Testis (tissue), 5 donors: ENCODE measurements around the genes EGLN2, CYP2S1 and CCDC97.

GRCh38 chr19:40625472-40626365 is 24.6 kb downstream of the LTBP4 start:
- PRO-cap, 3 experiments, result no peak in any of the 3 experiments
- RAMPAGE, long total RNA, 2 experiments, result no peak in any of the 2 experiments
- RRBS, result no CpG with 5 or more reads among the region's 9 CpGs

- PRO-cap, 3 experiments, result no peak in any of the 3 experiments
- RAMPAGE, long total RNA, 2 experiments, result no peak in any of the 2 experiments
- RRBS, result 90% methylated on average over 10 of the region's 28 CpGs
Observed at GRCh38 chr19:40741758-40742758, 8.2 kb downstream of the ACTMAP start.

DNA sequence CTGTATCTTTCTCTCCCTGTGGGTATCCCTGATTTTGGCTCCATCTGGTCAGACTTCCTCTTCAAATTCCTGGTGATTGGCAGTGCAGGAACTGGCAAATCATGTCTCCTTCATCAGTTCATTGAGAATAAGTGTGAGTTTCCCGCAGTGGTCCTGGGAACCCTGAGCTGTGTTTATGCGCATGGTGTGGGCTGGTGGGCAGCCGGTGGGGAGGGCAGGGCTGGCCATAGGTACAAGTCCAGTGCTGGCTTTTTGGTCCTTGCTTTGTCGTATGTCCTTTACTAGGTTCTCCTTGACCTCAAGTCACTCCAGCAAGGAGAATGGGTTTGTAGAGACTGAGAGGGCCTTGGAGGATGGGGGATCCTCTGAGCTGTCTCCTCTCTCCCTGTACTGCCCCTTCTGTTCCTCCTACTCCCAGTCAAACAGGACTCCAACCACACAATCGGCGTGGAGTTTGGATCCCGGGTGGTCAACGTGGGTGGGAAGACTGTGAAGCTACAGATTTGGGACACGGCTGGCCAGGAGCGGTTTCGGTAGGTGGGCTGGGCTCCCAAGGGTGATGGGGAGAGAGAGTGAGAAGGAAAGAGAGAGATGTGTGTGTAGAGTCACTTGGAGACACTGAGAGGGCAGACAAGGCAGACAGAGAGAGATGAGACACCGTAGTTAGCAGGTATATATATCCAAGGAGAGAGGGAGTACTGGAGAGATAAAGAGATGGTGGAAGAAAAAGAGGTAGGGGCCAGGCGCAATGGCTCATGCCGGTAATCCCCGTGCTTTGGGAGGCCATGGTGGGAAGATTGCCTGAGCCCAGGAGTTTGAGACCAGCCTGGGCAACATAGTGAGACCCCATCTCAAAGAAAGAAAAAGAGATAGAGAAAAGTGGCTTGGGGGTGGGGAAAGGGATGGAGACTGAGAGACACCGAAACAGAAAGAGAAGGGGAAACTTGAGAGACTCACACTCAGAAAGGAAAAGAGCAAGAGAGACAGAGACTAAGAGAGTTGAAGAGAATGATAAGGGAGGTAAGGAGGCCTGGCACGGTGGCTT is 2.2 kb downstream of the RAB4B start:
- PRO-cap, 3 experiments, result no peak in any of the 3 experiments
- RAMPAGE, long total RNA, 2 experiments, result no peak in any of the 2 experiments
- RRBS, result no CpG with 5 or more reads among the region's 17 CpGs

DNA sequence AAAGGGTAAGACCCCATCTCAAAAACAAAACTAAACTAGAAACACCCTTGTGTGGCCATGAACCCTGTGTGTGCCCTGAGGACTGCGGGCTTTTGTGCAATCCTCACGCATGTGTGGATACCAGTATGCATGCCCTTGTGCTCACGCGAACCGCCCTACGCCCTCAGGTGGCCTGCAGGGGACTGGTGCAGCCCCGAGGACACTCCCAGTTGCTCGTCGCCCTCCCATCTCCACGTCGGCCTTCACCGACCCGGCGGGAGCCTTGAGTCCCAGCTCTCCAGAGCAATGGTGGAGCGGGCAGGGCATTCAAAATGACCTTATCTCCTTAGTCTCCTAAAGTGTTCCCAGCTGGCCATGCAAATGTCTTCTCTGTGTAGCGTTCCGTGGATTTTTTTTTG is 910 bp upstream of the EGLN2 start:
- PRO-cap, 3 experiments, result peak in 2 of 3 experiments; most common plus-strand start position 280 of the sequence (in 2)
- RAMPAGE, long total RNA, 2 experiments, result no peak in any of the 2 experiments
- RRBS, result no CpG with 5 or more reads among the region's 17 CpGs

DNA sequence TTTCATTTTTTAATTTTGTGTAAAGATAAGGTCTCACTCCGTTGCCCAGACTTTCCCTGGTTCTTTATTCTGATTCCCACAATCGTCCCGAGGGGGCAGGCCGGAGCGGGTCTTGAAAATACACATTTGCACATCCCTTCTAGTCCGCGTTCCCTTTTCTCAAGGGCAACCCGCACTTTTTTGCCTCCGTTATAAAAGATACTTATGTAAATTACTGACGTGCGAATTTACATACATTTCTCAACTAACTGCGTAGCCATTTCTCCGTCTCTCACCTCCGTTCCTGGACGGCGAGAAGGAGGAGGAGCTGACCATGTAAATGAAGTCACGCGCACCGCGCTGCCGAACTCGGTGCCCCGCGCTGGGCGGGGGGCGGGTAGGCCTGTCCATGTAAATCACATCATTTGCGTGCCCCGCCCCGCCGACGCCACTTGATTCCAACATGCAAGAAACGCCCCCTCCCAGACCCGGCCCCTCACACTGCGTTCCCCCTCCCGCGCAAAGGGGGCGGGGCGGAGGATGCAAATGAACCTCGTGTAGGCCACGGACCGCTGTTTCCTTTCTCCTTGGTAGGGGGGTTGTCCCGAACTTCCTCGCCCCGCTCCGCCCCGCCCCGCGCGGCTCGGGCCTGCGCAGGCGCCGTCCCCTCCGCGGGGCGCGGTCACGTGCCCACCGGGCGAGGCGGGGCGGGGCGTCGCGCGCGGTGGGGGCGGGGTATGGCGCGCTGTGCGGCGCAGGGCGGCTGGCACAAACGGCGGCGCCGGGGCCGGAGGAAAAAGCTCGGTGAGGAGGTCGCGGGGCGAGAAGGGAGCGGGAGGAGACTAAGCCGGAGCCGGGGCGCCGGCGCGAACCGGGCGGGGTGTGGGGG is at the start of gene EGLN2:
TSS of gene EGLN2 (plus strand) at position 712 of the 868 bp plus-strand sequence.
- PRO-cap, 3 experiments, result peak in 3 of 3 experiments; most common plus-strand start position 717 of the sequence (in 3); most common minus-strand start position 285 of the sequence (in 3)
- RAMPAGE, long total RNA, 2 experiments, result start-site peak on the plus strand in 2 of 2 experiments, centred at position 732 of the sequence, 579 to 707 reads per replicate; start-site peak on the minus strand in 1 of 2 experiments, centred at positions 298 to 402 of the sequence, 8 to 10 reads per replicate
- RRBS, result 3% methylated on average over 23 of the region's 91 CpGs

- PRO-cap, 3 experiments, result no peak in any of the 3 experiments
- RAMPAGE, long total RNA, 2 experiments, result no peak in any of the 2 experiments
- RRBS, result no CpG with 5 or more reads among the region's 9 CpGs
Observed at GRCh38 chr19:40803341-40804354, 4.7 kb downstream of the EGLN2 start.

DNA sequence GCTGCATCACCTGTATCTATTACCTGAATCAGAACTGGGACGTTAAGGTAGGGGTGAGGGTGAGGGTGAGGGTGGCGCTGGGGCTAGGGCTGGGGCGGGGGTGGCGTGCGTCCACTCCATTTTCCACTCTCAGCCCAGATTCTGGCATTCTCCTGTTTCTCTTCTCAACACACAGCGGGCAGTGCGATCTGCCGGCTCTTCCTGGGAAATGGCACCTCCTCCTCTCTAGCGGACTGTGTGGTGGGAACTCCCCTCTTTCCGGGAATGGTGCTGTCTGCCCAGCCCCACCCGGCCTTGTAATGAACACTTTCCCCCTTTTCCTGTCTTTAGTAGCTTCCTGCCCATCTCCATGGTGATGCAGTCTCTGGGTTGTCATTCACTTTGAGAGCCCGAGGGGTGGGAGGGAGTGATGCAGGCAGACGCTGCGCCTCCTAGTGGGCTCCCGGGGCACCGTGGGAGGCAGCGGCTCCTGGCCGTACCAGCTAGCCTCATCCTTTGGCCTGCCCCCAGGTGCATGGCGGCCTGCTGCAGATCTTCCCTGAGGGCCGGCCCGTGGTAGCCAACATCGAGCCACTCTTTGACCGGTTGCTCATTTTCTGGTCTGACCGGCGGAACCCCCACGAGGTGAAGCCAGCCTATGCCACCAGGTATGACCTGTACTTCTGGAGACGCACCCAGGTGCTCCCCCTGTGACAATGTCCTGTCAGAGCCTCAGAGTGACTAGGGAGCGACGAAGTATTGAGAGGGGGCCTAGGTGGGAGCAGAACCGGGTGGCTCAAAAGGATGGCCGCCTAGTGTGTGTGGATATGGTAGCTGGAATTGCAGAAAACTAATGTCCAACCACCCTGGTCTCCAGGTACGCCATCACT is 7.9 kb downstream of the EGLN2 start:
- PRO-cap, 3 experiments, result peak in 3 of 3 experiments; most common plus-strand start position 382 of the sequence (in 2); most common minus-strand start position 209 of the sequence (in 2)
- RAMPAGE, long total RNA, 2 experiments, result no peak in any of the 2 experiments
- RRBS, result 20% methylated on average over 9 of the region's 32 CpGs

- PRO-cap, 3 experiments, result no peak in any of the 3 experiments
- RAMPAGE, long total RNA, 2 experiments, result start-site peak on the plus strand in 1 of 2 experiments, at chr19:40924216-40924392 at its widest, 52 reads per replicate
- RRBS, result no CpG with 5 or more reads among the region's 13 CpGs
Observed at GRCh38 chr19:40923680-40924577, 41.9 kb upstream of the CYP2A7 start.

GRCh38 chr19:41192691-41193701 is at the start of gene CYP2S1:
TSS of gene CYP2S1 (plus strand) at chr19:41193219.
- PRO-cap, 3 experiments, result peak in 3 of 3 experiments; most common plus-strand start chr19:41193219 (in 3)
- RAMPAGE, long total RNA, 2 experiments, result start-site peak on the plus strand in 1 of 2 experiments, at chr19:41193161-41193262 at its widest, 10 reads per replicate
- RRBS, result 2% methylated on average over 36 of the region's 61 CpGs

GRCh38 chr19:41263352-41264275 is 558 bp upstream of the HNRNPUL1 start:
- PRO-cap, 3 experiments, result peak in 3 of 3 experiments; most common plus-strand start chr19:41263392 (in 2); most common minus-strand start chr19:41263489 (in 2)
- RAMPAGE, long total RNA, 2 experiments, result start-site peak on the minus strand in 2 of 2 experiments, at chr19:41263594-41263871 at its widest, 7 to 23 reads per replicate
- RRBS, result 1% methylated on average over 15 of the region's 56 CpGs

- PRO-cap, 3 experiments, result peak in 3 of 3 experiments; most common plus-strand start chr19:41264802 (in 3); most common minus-strand start chr19:41264781 (in 2)
- RAMPAGE, long total RNA, 2 experiments, result no peak in any of the 2 experiments
- RRBS, result 2% methylated on average over 21 of the region's 69 CpGs
Observed at GRCh38 chr19:41264650-41265624, 765 bp downstream of the HNRNPUL1 start.

DNA sequence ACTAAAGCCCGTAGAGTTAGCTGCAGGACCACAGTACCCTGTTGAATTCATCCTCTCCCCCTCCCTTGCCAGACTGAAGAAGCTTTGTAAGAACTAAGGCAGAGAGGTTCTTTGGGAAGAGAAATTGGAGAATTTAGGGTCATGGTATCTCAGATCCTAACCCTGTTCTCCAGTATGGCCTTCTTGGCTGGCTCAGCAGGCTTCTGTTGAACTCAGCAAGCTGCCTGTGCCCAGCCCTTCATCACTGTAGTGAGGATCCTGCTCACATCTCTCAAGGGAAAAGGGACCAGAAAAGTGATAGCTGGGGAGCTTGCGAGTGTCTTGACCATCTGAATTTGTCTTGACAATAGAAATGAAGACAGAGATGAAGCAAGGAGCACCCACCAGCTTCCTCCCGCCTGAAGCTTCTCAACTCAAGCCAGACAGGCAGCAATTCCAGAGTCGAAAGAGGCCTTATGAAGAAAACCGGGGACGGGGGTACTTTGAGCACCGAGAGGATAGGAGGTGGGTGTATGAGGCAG is 7.6 kb downstream of the HNRNPUL1 start:
- PRO-cap, 3 experiments, result no peak in any of the 3 experiments
- RAMPAGE, long total RNA, 2 experiments, result no peak in any of the 2 experiments
- RRBS, result no CpG with 5 or more reads among the region's 7 CpGs

- PRO-cap, 3 experiments, result peak in 3 of 3 experiments; most common plus-strand start chr19:41310228 (in 2); most common minus-strand start chr19:41310115 (in 3)
- RAMPAGE, long total RNA, 2 experiments, result start-site peak on the plus strand in 2 of 2 experiments, at chr19:41310155-41310502 at its widest, 20 to 197 reads per replicate; start-site peak on the minus strand in 1 of 2 experiments, at chr19:41310128-41311056 at its widest, 17 reads per replicate
- RRBS, result under 1% methylated on average over 10 of the region's 64 CpGs
Observed at GRCh38 chr19:41309678-41310813, at the start of gene CCDC97. TSS of gene CCDC97 (plus strand) at chr19:41310172.

DNA sequence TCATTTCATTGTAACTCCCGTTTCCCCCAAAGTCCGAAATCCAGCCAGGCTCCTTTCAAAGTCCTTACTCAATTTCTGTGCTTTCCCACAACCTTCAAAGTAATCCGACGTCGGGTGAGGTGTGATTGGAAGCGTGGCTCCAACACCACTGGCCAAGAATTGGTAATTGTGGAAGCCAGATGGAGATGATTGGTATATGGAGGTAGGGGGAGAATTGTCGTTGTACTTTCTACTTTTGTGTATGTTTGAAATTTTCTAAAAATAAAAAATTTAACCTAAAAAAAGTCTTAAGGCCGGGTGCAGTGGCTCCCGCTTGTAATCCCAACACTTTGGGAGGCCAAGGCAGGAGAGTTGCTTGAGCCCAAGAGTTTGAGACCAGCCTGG is 834 bp downstream of the CCDC97 start:
- PRO-cap, 3 experiments, result no peak in any of the 3 experiments
- RAMPAGE, long total RNA, 2 experiments, result no peak in any of the 2 experiments
- RRBS, result no CpG with 5 or more reads among the region's 9 CpGs

DNA sequence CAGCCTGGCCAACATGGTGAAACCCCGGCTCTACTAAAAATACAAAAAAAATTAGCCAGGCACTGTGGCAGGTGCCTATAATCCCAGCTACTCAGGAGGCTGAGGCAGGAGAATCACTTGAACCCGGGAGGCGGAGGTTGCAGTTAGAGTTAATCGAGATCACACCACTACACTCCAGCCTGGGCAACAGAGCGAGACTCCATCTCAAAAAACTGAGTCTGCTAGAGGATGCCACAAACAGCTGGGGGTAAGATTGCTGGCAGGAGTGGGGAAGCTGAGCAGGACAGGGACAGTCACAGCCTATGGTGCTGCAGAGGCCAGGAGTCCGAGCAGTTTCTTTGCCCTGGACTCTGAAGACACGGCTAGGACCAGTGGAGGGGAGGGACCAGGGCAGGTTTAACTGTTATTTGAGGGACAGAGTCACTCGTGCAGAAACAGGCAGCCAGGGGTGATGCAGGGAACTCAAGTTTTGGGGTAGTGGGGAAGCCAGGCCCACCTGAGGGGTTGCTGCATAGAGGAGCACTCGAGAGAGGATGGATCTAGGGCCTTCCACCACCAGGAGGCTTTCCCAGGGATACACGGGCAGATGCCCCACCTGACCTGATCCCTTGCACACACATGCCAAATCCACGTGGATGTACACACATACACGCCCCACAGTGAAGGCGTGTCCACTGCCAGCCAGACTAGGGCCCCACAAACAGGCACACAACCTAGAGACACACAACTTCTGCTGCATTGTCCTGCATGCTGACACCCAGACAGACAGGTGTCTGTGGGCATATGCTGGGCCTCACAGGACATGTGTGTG is 8.5 kb downstream of the CCDC97 start:
- PRO-cap, 3 experiments, result no peak in any of the 3 experiments
- RAMPAGE, long total RNA, 2 experiments, result no peak in any of the 2 experiments
- RRBS, result no CpG with 5 or more reads among the region's 13 CpGs

DNA sequence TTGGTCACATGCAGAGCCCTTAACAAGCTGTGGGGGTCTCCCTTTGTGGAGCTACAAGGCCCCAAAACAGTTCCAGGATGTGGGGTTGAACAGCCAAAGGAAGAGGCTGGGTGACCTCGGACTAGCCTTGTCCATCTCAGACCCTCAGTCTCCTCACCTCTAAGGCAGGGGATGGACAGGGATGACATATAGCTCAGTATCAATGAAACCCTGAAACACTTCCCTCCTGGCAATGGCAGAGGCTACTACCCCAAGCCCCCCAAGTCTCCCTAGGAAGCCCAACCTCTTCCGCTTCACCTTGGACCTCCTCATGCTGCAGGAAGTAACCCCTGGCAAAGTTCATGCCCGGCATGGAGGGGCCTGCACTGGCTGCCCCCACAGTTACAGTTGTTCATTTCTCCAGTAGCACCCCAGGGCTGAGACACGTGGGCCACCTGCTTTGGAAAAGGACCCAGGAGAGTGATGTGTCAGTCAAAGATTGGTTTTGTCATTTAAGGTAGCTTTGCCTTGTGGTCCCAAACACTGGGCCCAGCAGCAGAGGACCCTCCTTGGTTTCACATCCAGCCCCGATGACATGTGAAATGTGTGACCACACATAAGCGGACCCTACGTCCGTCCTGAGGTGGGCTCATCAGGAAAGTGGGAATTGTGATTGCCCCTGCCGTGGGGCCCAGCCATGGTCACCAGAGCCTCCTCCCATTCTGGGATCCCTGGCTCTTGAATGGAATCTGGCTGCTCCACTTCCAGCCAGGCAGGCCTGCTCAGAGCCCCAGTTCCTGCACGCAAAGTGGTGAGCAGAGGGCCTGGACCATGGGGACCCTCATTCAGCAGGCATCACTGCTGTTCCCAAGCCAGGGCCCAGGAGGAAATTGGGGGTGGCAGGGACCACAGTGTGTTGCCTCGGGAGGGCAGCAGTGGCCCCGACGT is 10.8 kb downstream of the CCDC97 start:
- PRO-cap, 3 experiments, result no peak in any of the 3 experiments
- RAMPAGE, long total RNA, 2 experiments, result no peak in any of the 2 experiments
- RRBS, result no CpG with 5 or more reads among the region's 13 CpGs

DNA sequence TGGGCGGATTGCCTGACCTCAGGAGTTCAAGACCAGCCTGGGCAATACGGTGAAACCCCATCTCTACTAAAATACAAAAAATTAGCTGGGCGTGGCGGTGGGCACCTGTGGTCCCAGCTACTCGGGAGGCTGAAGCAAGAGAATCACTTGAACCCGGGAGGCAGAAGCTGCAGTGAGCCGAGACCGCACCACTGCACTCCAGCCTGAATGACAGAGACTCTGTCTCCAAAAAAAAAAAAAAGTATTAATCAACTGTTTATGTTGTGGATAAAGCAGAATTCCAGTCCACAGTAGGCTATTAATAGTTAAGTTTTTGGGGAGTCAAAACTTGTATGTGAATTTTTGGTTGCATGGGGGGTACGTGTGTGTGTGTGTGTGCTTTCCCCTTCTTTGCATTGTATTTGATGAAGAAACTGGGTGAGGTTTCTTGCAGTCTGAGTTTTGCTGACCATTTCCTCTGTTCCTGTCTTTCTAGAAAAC is 15.1 kb downstream of the TGFB1 start:
- PRO-cap, 3 experiments, result no peak in any of the 3 experiments
- RAMPAGE, long total RNA, 2 experiments, result no peak in any of the 2 experiments
- RRBS, result no CpG with 5 or more reads among the region's 9 CpGs

- PRO-cap, 3 experiments, result peak in 2 of 3 experiments; most common plus-strand start chr19:41480067 (in 2); most common minus-strand start chr19:41480017 (in 2)
- RAMPAGE, long total RNA, 2 experiments, result no peak in any of the 2 experiments
- RRBS, result no CpG with 5 or more reads among the region's 14 CpGs
Observed at GRCh38 chr19:41479614-41480202, 36.8 kb downstream of the ERICH4 start.

GRCh38 chr19:41531417-41532190 is 44.4 kb upstream of the CEACAM21 start:
- PRO-cap, 3 experiments, result peak in 3 of 3 experiments; most common minus-strand start chr19:41531565 (in 3)
- RAMPAGE, long total RNA, 2 experiments, result no peak in any of the 2 experiments
- RRBS, result no CpG with 5 or more reads among the region's 14 CpGs

DNA sequence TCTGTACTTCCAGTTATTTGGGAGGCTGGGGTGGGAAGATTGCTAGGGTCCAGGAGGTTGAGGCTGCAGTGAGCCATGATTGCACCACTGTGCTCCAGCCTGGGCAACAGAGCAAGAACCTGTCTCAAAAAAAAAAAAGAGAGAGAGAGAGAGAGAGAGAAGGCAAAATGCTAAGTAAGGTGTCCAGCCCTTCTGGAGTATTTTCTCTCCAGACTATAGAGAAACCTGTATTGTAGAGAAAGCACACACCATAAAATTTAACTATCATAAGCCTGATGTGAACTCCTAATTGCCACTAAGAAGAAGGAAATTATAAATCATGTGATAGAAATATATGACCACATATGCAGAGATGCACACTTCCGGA is 10.8 kb upstream of the CEACAM6 start:
- PRO-cap, 3 experiments, result no peak in any of the 3 experiments
- RAMPAGE, long total RNA, 2 experiments, result no peak in any of the 2 experiments
- RRBS, result no CpG with 5 or more reads among the region's 1 CpG